ENCODE measurements around a stretch of chr17.

- PRO-cap, result no peak
CAGE:
- cytosol, long polyA plus RNA, result no peak
- long polyA plus RNA, result no peak
- nucleus, long polyA plus RNA, result no peak
These were observed 113.5 kb upstream of the RCVRN start for GRCh38 chr17:10018439-10019056.

- PRO-cap, result no peak
CAGE:
- cytosol, long polyA plus RNA, result no peak
- long polyA plus RNA, result no peak
- nucleus, long polyA plus RNA, result no peak
These were observed 145.5 kb upstream of the RCVRN start for GRCh38 chr17:10050334-10051247.

DNA sequence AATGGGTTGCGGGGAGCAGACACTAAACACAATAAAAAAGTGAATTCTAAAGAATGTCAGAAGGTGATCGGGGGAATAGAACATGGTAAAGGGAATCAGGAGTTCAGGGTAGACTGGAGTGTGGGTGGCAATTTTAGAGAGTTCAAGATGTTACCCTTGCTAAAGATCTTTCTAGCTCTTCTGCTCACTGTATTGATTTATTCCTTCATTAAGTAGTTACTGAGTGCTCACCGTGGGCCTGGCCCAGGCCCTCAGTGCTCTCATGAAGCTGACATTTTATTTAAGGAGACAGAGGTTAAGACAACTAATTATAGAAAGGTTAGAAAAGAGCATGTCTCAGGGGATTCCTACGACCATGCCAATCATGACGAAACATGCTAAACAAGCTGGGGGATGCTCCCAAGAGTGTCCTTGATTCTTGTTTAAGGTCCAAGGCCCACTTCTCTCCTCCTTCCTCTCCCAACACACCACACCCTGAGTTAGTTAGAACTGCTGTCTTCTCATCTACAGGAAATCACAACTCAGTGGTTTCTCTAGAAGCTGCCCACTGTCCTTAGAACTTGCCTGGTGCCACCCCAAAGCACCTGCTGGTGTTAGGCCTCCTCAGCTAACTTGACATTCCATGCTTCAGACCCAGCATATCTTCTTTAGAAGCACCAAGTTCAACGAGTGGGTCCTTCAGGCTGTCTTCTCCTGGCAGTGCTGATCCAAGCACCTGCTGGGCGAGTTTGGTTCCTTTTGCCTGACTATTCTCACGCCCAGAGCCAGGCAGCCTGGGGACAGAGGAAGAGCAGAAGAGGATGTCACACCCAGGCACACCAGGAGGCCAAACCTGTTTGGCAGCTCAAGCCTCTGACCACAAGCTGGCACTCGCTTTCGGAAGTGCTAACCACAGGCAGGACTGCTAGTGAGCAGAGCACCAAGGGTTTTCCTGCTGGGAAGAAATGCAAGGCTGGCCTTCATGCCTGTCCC, 79.0 kb downstream of the GAS7 start:
- PRO-cap, result no peak
CAGE:
- cytosol, long polyA plus RNA, result no peak
- long polyA plus RNA, result no peak
- nucleus, long polyA plus RNA, result no peak

GRCh38 chr17:10127614-10128477, 70.6 kb downstream of the GAS7 start:
- PRO-cap, result no peak
CAGE:
- cytosol, long polyA plus RNA, result no peak
- long polyA plus RNA, result no peak
- nucleus, long polyA plus RNA, result no peak

DNA sequence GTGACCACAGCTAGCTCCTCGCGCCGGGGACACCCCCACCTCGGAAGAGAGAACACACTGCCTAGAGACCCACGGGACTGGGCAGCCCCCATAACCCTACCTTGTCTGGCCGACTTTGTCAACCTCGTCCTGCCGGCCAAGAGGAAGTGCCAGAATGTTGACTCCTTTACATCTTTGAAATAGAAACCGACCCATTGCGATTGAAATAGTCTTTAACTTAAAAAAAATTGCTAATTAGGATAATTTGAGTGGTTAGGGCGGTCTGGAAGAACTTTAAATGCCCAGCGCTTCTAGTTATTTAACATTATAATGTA, 403 bp downstream of the ADPRM start:
- PRO-cap, result no peak
CAGE:
- cytosol, long polyA plus RNA, result no peak
- long polyA plus RNA, result no peak
- nucleus, long polyA plus RNA, result no peak

DNA sequence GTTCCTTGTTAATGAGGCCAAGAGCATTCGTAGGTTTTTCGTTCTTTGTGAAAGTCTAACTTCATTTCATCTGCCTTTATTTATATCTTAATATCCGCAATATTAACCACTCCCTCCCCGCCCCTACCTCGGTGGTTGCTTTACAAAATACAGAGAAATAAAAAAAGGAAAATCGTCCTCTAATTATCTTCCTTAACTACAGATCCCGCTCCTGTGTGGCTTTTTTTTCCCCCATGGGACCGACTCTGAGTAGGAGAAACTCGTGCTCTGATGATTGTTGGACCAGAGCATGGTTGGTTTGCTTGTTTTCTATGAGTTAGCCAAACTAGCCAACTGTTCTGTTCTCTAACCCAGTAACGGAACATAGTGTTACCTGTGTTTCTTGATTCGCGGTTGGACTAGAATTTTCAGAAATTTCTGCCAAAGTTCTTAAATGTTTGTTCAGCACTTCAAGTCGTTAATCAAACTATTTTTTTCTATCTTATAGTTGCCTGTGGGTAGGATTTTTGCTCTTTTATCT, 993 bp downstream of the ADPRM start:
- PRO-cap, result no peak
CAGE:
- cytosol, long polyA plus RNA, result no peak
- long polyA plus RNA, result no peak
- nucleus, long polyA plus RNA, result no peak

GRCh38 chr17:10736855-10737803, 7.3 kb upstream of the TMEM220 start:
- PRO-cap, result no peak
CAGE:
- cytosol, long polyA plus RNA, result no peak
- long polyA plus RNA, result no peak
- nucleus, long polyA plus RNA, result no peak

DNA sequence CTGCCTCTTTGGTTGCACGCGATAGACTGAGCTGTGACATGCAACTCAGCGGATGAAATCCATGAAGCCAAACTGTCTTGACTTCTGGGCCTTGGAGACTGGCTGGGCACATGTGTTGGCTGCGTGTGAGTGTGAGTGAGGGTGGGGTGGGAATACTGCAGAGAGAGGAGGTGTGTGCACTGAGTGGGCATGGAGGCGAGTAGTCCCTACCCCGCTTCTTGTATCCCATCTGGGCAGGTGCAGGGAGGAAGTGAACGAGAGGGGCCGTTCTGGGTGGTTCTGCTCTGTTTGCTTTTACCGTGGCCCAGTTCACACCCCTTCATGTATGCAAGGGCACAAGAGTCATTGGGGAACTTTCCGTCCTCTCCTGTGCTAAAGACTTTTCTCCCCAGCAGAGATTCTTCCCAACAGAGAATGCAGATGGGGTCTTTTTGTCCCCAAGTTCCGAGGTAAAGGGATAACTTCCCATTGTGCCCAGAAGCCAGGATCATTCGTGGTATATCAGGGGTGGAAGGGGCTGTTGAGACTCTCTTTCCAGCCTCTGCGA, 970 bp downstream of the TMEM238L start:
- PRO-cap, result no peak
CAGE:
- cytosol, long polyA plus RNA, result no peak
- long polyA plus RNA, result no peak
- nucleus, long polyA plus RNA, result no peak

- PRO-cap, result no peak
CAGE:
- cytosol, long polyA plus RNA, result no peak
- long polyA plus RNA, result no peak
- nucleus, long polyA plus RNA, result no peak
These were observed 11.3 kb upstream of the TMEM238L start for GRCh38 chr17:10815159-10815725.

DNA sequence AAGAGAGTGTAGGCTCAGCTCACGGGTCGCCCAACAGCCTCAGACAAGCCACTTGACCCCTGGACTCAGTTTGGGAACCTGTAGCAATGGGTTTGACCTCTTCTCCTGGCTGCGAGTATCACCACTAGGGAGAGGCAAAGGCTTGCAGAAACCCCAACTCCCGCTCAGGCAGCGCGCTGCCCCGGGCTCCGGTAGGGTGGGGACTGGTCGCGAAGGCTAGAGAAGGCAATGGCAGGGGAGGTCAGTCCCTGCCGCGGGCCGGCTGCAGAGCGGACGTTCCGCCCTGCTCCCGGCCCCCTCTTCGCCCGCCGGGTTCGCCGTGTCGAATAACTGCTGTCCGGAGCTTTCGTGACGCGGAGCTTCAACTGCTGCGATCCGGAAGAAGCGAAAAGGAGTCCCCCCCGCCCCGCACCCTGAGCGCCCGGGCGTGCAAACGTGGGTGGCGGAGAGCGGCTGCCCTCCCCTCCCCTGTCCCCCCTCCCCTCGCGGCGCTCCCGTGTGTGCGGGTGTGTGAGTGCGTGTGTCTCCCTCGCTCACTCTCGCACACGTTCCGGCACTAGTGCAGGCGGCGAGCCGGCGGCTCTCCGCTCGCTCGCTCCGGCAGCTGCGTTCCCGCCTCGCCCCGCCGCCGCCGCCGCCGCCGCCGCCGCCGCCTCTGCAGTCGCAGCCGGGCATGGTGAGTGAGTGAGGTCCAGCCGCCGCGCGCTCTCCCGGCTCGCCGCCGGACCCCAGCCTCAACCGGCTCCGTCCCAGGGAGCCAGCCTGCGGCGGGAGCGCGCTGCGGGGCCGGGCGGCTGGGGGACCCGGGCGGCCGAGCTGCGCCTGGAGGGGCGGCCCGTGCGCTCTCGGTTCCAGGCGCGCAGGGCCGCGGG, 767 bp upstream of the SHISA6 start:
- PRO-cap, result no peak
CAGE:
- cytosol, long polyA plus RNA, result no peak
- long polyA plus RNA, result no peak
- nucleus, long polyA plus RNA, result no peak

GRCh38 chr17:12438976-12439391, 226.7 kb upstream of the MYOCD start:
- PRO-cap, result no peak
CAGE:
- cytosol, long polyA plus RNA, result no peak
- long polyA plus RNA, result no peak
- nucleus, long polyA plus RNA, result no peak

DNA sequence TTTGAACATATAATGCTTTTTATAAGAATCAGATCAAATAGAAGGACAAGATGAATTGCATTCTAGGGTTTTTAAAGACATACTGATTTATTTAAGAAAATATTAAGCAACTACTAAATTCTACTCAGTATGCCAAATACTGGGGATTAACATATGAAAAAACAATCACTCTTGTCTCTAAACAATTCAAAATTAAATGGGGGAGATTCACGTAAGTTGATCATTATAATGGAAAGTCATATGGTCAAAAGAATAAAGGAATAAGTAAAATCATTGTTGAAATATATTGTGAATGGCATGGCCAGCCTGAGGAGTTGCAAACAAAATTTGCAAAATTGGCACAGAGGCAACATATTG, 176.0 kb upstream of the MYOCD start:
- PRO-cap, result no peak
CAGE:
- cytosol, long polyA plus RNA, result no peak
- long polyA plus RNA, result no peak
- nucleus, long polyA plus RNA, result no peak

GRCh38 chr17:12994584-12995324, 23.1 kb downstream of the ELAC2 start:
- PRO-cap, result no peak
CAGE:
- cytosol, long polyA plus RNA, result no peak
- long polyA plus RNA, result no peak
- nucleus, long polyA plus RNA, result no peak

GRCh38 chr17:14373705-14374598, 73.1 kb downstream of the HS3ST3B1 start:
- PRO-cap, result no peak
CAGE:
- cytosol, long polyA plus RNA, result no peak
- long polyA plus RNA, result no peak
- nucleus, long polyA plus RNA, result no peak

DNA sequence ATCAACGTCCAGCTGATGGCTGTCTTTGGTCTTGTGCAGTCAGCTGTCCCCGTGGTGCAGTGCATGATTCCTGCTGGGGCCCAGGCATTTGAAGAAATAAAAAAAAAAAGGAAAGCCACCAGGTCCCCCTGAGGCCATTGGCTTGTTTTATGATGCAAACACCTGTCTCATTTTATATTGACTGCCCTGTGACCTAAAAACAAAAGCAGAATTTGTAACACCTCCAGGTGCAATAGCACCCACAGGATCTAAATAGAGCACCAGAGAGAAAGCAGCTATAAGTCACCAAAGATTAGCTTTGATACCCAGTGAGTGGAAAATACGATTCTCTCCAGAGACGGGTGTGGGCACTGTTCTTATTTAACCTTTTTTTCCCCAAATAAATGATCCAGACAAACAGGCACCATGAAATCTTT, 258.8 kb downstream of the HS3ST3B1 start:
- PRO-cap, result no peak
CAGE:
- cytosol, long polyA plus RNA, result no peak
- long polyA plus RNA, result no peak
- nucleus, long polyA plus RNA, result no peak

- PRO-cap, result no peak
CAGE:
- cytosol, long polyA plus RNA, result no peak
- long polyA plus RNA, result no peak
- nucleus, long polyA plus RNA, result no peak
These were observed 404.4 kb downstream of the HS3ST3B1 start for GRCh38 chr17:14705286-14705666.

GRCh38 chr17:14738043-14738538, 437.2 kb downstream of the HS3ST3B1 start:
- PRO-cap, result no peak
CAGE:
- cytosol, long polyA plus RNA, result no peak
- long polyA plus RNA, result no peak
- nucleus, long polyA plus RNA, result no peak

GRCh38 chr17:14776716-14777205, 475.9 kb downstream of the HS3ST3B1 start:
- PRO-cap, result no peak
CAGE:
- cytosol, long polyA plus RNA, result no peak
- long polyA plus RNA, result no peak
- nucleus, long polyA plus RNA, result no peak

DNA sequence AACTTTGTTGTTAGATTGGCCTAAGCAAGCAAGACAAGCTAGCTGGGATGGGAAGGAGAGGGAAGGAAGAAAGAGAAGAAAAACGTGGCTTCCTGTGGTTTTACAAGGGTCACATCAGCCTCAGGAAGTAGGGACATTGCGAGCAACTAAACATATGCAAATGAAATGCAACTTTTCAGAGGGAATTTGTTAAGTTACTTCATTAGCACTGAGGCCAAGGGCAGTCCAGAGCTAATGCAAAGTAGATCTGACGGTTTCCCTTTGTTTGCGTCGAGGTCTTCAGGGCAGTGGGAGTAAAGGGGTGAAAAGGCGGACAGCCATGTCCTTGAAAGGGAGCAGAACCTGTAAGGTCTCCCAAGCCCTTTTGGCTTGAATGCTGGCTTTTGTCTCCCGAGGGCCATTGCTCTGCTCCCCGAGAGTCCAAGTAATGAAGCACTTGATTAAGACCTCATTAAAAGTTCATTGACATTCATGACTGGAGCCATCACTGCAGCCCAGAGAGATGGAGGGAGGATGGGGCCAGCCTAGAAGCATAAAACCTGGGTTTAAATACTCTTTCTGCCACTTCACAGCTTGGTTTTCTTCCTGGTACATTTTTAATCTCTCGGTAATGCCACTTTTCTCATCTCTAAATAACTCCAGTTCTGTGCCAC, 84.9 kb downstream of the PMP22 start:
- PRO-cap, result no peak
CAGE:
- cytosol, long polyA plus RNA, result no peak
- long polyA plus RNA, result no peak
- nucleus, long polyA plus RNA, result no peak

GRCh38 chr17:15264904-15265225, 261 bp downstream of the PMP22 start:
- PRO-cap, result no peak
CAGE:
- cytosol, long polyA plus RNA, result no peak
- long polyA plus RNA, result no peak
- nucleus, long polyA plus RNA, result no peak

All from A549 (cell line).